Aorta (tissue), 1 donor: Measurements from ENCODE around the genes SPIRE1 and LDLRAD4.

DNA sequence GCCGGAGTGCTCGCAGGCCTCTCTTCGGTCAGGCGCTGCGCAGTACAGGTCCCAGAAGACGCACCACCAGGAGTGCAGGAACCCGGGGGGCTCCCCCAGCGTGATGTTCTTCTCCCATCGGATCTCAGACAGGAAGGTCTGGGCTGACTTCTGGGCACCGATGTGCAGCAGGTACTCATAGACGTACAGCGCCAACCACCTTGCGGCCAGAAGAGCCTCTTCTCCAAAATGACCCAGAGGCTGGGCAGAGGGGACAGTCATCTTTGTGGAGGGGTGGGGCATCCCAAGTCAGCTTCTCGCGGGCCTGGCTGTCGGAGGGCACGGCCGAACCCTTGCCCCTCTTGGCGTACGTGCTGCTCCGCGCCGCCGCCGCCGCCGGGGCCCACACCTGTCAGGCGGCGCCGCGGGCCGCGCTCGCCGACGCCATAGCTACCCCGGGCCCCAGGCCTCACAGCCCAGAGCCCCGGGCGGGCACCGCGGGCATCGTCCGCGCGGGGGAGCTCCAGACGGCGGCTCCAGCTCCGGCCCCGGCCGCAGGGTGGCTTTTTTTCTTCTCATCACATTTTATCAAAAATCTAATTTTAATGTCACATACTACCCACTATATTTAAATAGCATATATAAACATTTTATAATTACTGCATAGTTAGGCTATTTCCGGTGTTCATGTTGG lies 25.4 kb upstream of the ANKRD62 start:
- PRO-cap = no peak

DNA sequence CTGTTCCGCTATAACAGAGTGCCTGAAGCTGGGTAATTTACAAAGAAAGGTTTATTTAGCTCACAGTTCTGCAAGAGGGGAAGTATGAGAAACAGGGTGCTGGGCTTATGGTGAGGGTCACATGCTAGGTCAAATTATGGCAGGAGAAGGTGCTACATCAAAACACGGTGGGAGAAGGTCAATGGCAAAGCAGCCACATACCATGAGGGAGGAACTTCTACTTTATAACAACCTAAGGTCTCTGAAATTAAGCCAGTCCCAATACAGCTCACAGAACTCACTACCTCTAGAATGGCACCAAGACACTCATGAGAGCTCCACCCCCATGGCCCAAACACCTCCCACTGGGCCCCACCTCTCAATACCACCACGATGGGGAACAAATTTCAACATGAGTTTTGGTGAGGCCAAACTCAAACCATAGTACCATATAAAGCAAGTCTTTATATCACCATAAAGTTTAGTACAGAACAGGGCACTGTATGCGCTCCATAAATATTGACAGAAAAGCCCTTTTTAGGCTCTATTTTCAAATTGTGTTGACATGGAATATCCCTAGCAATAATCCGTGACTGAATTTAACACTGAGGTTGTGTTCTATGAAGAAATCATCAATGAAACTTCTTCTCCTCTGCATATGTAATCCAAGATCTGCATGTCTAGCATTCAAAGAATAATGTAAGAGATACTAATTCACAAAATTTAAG lies 3.3 kb downstream of the AFG3L2 start:
- PRO-cap = no peak

DNA sequence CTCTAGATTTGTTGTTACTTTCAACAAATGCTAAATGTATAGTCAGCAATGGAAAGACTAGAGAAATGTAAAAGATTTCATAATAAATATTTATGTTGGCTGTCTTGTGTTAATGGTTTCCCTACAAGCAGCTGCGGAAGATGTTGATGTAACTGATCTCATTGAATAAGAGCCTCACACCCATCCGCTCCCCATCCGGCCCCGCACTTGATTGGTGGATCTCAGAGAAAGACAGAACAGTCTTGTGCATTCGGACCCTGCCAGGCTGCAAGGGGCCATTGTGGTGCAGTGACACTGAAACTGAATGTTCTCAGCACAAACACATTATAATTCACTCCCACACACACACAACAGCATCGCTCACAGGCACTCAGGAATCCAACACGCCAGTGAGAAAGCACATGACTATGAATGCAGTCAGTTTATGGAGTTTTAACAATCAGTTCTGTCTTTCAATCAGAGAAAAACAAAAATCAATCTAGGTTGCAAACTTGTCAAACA lies 47.8 kb downstream of the PRELID3A start:
- PRO-cap = no peak

DNA sequence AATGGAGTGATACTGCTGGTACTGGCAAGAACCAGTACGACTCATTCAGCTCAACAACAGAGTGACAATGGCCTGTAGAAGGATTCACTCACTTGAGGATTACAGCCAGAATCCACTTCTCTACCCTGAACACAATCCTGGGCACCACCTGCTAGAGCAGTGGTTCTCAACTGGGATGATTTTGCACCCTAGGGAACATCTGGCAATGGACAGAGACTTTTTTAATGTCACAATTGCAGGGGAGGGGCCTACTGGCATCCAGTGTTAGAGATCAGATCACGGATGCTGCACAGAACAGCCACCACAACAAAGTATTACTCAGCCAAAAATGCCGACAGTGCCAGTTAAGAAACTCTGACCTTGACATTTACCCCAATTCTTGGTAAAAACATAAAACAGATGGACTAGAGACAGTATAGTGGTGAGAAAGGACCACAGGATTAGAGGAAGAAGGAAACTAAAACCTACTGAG lies 5.0 kb downstream of the SPIRE1 start:
- PRO-cap = no peak

DNA sequence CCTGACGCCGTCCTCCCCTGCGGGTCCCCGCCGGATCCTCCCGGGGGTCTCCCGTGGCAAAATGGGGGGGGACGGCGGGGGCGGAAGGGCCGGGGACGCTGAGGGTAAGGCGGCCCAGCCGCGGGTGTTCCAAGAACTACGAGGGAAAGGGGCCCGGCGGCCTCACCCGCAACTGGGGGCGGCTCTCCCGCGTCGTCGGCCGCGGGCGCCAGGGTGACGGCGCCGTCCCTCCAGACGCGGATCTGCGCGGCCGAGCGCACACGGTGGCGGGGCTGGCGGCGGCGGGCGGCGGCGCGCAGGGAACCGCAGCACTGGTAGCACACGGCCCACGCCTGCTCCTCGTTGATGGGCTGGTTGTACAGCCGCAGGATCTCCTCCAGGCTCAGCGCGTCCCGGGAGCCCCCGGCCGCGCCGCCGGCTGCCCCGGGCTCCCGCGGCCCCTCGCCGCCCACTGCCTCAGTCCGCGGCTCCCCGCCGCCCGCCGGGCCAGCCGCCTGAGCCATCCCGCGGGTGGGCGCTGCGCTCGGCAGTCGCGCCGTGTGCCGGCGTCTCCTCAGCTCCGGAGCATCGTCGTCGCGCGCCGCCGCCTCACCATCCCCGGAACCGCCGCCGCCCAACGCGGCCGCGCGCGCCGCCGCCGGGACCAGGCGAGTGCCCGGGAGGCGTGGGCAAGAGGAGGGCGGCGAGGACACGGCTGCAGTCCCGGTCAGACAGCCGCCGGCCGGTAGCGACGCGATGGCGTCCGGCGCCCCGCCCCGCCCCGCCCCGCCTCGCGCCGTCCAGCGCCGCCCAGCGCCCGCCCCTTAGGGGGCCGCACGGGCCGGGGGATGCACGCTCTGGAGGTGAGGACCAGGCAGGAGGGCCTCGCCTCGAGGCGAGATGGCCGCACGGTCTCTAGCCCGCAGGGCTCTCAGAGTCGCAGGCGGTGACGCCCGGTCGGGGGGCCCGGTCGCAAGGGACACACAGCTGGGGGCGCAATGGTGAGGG lies at the start of gene SPIRE1:
TSS of gene SPIRE1 (minus strand) at position 744 of the 987 bp plus-strand sequence.
- PRO-cap = bidirectional peak, plus-strand start at position 233 of the sequence, minus-strand start at position 244 of the sequence; bidirectional peak, plus-strand start at position 650 of the sequence, minus-strand start at position 608 of the sequence; bidirectional peak, plus-strand start at position 830 of the sequence, minus-strand start at position 702 of the sequence

DNA sequence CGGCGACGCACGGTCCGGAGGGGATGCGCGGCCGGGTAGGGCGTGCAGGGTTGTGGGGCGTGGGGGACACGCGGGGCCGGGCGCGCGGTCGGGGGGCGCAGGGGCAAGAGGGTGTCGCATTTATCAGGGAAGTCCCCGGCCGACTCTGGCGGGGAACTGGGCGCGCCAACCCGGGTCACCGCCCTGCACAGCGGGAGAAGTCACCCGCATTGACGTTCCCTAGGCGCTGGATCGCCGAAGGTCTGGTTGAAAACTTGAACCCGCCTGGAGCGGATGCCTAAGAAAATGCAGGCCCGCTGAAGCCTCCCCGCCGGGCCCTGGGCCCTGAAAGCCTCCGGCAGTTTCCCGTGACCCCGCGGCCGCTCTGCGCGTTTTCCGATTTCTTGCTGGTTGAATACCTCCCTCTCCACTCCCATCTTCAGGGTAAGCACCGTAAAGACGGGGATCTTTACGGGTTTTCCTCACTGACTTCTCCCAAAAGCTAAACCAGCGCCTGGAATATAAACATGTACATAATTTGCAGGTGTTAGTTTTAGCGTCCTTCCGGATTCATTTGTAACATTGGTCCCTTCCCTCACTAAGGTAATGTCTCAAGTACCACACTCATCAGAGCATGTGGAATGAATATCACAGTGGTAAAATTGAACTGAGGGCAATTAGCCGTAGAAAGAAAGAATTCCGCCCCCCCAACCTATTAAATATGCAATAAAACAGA lies 601 bp upstream of the SPIRE1 start:
- PRO-cap = no peak

DNA sequence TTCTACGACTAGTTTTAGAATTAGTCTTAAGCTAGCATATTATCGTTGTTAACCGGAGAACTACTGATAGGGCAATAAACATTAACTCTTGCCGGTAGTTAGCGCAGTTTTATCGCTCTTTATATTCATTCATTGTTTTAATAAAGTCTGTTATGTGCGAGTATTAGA lies 522 bp downstream of the PSMG2 start:
- PRO-cap = no peak

- PRO-cap = no peak
These were observed 45.8 kb downstream of the PTPN2 start for GRCh38 chr18:12838096-12838828.

DNA sequence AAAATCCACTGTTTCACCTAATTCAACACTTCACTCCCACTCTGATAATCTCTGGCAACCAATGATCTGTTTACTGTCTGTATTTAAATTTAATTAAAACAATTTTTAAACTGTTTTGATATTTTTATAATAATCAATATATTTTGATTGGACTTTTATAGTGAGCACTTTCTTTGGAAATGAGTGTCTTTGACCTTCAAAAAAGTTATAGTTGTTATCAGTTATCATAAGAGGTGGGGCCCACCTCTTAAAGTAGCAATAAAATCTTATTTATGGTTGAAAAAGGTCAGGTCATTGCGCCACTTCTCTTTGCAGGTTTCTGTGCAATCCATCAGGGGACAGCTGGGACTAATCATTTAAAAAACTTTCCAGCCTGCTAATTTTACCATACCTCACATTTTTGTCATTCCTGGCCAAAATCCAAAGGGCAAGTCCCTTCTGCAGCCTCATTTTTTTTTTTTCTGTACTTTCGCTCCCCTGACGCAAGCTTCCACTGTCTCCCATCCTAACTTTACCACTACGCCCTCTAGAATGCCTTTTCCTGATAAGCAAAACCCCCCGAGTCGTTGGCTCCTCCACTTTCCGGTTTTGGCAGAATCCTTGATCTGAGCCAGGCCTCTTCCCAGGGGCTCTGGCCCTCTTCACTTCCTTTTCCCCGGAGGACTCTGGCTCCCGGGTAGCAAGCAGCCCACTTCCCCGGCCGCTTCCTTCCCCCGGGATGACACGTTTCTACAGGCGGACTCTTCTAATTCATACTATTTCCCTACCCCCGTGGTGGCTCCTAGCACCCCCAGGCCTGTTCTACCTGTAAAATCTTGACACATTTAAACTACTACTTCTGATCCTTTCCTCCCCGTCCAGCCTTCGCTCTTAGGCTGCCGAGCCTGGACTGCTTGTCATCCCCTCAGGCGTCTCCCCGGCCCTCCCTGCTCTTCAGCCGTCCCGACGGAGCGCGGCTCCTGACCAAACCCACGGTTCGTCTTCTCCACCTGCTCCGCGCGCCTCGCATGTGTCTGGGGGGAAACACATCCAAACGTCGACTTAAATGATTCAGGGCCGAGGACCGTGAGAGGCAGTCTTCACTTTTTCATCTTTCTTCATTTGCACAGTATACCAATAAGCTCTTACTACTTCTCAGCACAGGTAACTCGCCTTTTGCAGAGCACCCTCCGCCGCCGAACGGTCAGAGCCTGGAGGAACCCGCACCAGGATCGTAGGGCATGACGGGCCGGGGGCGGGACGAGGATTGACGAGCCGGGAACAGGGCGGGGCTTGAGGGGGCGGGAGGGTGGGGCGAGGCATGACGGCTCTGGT lies 870 bp upstream of the SEH1L start:
- PRO-cap = bidirectional peak, plus-strand start outside the sequence, minus-strand start at position 1,215 of the sequence

GRCh38 chr18:13031670-13032473 lies 40.7 kb downstream of the CEP192 start:
- PRO-cap = no peak

- PRO-cap = bidirectional peak, plus-strand start at chr18:13218760, minus-strand start at chr18:13218661
These were observed at the start of gene LDLRAD4 for GRCh38 chr18:13218572-13219151. LDLRAD4 (plus strand) TSS chr18:13218760.

- PRO-cap = no peak
These were observed 3.4 kb downstream of the LDLRAD4 start for GRCh38 chr18:13221949-13222415.

DNA sequence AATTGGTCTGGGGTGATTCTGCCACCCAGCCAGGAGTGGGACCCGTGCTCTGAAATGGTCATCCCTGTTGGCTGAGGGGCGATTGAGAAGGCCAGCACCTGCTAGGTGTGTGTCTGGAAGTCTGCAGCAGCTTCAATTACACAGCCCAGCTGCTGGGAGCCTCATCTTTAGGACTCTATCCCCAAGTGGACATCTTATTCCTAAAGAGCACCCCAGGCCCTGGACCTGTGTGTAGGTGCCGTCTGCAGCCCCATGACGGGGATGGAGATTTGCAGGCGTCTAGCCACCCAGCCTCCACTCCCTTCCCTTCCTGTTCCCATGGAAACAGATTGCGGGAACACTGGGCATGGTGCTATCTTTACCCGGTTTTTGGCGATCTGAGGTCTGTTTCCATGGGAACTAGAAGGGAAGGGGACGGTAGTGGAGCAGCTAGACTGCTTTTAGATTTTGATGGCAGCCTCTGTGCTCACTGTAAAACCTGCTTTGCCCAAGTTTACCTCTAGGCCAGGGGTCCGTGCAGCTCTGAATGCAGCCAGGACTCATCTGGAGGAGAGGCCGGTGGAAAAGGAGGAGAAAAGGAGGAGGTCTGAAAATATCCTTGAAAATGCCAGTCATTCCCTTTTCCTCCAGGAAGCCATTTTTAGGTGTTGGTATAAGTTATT lies 156.2 kb downstream of the LDLRAD4 start:
- PRO-cap = no peak

DNA sequence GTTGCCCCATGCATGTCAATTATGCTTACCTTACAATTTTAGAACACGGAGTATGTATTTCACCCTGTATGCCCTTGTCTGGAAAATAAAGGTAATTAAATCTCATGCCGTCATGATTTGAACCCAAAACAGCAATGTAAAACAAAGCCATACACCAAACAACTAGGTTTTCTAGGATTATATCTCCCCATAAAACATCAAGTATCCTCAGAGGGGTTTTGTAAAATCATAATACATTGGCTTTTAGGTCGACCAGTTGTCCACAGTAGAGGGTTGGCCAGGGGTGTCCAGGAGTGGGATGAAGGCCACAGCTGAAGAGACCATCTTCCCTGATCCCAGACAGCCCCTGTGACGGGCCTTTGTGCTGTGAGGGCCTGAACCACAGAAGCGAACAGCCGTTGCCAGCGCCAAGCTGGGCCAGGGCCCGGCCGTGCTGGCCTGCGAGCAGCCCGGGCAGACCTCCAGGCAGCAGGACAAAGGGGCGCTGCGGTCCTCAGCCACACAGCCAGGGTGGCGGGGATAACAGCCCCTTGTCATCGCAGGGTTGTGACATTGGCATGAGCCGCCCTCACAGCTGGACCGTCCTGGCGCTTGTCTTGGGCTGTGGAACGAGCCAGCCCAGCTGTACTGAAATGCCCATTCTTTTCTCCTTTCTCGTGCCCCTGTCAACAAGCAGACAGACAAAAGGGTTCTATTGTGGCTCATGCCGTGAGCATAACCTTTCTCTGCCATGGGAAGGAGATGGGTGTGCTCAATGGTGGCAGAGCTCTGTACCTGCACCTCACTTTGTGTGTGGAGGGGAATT lies 161.2 kb downstream of the FAM210A start:
- PRO-cap = no peak

DNA sequence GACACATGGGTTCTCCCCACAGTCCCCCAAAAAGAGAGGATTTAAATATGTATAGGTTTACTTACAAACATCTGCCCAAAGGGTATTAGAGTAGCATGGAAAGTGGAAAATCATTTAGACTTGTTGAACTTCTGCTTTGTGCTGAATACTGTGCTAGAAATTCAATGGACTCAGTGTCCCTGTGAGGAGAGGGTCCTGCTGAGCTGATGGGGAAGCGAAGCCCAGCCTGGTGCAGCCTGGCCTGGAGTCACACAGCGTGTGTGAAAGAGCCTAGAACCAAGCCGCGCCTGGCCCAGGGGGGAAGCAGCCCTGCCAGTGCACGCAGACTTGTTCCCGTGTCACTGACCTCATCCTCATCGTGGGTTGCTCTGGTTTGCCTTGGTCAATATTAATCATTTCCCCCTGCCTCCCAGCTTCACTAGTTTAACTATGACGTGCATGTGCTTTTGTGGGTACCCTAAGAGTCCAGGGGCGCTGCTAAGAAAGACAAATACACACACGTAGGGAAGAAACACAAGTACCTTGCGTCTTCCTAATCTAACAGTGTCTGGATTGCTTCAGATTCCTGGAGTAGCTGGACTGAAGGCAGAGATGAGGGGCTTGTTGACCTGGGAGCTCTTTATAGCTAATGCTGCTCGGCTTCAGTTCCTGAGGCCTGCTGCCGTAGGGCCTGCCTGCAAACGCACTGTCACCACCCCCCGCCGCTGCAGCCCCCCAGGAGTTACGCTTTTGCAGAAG lies 159.4 kb downstream of the FAM210A start:
- PRO-cap = no peak

DNA sequence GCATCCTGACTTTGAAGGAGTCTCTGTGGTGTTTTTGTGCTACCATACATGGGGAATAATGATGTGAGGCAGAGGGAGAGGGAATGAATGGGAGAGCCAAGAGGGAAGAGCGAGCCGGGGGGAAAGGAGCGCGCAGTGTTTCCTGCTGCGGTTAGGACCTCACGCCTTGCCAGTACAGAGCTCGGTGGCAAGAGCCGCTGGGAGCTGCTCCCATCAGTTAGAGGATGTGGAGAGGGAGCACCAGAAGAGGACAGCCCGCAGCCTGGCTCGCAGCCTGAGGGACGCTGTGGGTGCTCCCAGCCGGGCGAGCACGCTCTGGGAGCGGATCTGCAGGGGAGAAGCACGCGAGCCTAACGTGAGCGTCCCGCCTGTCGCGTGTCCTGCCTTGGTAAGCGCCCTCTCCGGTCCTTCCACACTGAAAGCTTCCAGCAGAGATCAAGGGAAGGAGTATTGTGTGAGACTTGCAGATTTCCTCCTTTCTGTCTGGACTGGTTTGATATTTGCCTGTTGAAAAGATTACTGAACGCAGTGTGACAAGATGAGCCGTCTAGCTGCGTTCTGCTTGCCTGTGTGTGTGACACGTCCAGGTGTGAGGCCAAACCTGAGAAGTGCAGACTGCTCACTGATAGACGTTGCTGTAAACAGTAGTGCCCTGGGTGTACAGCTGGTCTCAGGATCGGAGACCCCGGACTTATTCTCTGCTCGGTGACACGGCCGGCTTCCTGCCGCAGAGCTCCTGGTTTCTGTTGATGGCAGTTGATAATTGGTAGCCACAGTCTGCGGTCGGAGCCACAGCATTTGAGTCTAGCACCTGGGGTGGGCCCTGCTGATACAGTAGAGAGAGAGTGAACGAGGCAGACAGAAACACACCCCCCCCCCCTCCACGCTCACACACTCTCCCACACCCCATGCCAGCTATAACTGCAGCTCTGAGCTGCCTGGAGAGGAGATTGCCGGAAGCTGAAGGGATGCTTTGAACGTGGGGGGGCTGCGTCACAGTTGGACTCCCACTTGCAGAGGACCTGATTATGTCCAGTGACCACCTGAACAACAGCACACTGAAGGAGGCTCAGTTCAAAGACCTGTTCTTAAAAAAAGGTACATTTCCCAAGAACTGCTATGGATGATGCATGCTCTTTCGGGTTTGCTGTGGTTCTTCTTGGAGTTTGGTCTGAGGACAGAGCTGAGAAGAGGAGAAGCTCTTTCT lies 114.3 kb downstream of the FAM210A start:
- PRO-cap = no peak

GRCh38 chr18:13615309-13616303 lies 110.8 kb downstream of the FAM210A start:
- PRO-cap = no peak

DNA sequence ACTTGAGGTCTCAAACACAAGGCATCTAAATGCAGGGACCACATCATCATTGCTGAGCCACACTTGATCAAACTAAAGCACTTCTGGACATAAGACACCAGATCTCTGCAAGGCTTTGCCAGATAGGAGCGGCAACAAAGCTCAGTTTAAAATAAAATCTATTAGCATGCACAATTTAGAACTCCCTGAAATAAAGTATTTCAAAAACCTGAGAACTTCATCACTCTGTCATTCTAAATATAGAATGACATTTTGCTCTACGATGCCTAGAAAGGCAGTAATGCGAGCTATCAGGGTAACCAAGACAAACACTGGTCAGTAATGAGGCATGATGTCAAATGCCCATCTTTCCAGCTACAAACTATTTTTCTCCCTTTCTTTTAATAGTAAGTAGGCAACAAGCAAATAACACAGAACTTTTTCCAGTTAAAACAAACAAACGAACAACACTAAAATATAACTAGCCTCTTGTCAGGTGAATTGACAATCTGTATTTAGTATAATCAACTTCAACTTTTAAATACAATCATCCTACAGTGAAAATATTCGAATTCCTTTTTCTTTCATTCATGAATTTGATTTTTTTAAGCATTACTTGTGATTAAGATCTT lies 47.4 kb downstream of the FAM210A start:
- PRO-cap = no peak

DNA sequence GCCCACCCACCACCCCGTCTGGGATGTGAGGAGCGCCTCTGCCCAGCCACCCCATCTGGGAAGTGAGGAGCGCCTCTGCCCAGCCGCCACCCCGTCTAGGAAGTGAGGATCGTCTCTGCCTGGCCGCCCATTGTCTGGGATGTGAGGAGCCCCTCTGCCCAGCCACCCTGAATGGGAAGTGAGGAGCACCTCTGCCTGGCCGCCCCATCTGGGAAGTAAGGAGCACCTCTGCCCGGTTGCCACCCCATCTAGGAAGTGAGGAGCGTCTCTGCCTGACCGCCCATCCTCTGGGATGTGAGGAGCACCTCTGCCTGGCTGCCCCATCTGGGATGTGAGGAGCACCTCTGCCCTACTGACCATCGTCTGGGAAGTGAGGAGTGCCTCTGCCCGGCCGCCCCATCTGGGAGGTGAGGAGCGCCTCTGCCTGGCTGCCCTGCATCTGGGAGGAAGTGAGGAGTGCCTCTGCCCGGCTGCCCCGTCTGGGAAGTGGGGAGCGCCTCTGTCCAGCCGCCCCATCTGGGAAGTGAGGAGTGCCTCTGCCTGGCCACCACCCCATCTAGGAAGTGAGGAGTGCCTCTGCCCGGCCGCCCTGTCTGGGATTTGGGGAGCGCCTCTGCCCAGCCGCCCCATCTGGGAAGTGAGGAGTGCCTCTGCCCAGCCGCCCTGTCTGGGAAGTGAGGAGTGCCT lies 90.4 kb upstream of the ZNF519 start:
- PRO-cap = no peak

GRCh38 chr18:14971433-14972098 lies 223.6 kb downstream of the ANKRD30B start:
- PRO-cap = no peak